ENCODE data around the genes PRKCI and FNDC3B.

DNA sequence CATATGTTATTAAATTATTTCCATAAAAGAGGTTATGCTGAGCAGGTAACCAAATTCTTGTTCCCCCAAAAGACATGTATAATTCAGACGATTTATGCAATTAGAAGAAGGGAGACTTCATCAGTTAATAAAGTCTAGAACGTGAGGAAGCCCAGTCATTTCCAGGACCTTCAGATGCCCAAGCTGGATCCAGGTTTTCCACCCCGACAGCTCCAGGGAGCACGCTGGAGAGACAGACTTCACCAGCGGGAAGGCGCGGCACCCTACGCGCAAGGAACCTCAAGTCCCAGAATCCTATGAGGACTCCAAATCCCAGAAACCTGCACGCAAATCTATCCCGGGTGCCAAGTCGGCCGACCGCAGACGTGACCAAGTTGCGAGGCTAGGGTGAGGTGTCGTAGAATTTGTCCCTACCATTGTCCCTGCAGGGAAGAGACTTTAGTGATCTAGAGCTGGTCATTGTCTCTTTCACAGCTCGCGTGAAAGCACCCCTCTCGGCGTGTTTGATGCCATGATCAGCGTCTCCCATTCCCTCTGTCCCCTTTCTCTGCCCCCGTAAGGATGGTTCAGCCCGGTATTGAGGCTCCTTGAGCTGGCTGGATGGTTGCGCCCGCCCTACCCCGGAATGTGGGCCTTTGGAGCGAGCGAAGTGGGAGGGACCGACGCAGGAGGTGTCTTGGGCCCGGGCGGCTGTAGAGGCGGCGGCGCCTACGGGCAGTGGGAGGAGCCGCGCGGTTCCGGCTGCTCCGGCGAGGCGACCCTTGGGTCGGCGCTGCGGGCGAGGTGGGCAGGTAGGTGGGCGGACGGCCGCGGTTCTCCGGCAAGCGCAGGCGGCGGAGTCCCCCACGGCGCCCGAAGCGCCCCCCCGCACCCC is at the start of gene PRKCI:
Gene PRKCI (plus strand): TSS at position 662 of the 874 bp plus-strand sequence.
- RRBS: under 1% methylated on average over 39 of the region's 61 CpGs

DNA sequence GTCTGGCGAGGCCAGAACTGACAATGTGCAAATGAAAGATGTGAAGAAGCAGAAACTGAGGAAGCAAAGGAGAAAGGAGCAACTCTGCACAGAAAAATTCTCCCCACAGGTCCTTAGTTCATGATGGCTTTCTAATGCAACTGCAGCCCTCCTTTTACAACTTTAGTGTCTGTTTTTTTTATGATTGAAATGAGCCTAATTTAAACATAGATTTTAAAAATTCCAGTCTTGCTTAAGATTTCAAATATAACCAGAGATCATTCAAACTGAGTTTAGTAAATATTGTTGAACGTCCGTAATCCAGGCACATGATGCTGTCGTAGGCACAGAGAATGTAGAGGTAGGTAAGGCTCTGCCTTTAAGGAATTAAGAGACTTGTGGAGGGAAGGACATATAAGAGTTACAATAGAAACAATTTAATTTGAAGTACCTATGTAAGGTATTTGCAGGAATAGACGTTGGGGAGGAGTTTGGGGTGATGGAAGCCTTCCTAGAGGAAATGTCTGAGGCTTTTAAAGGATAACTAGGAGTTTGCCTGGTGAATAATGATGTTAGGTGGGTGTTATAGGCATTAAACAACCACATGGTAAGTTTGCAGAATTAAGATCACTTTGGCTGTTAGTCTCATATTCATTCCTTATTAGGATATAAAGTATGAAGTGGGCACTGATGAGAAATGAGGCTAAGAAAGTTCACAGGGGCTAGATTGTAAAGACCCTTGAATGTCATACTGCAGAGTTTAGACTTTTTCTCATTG is 5.0 kb downstream of the PRKCI start:
- RRBS: no CpG with 5 or more reads among the region's 5 CpGs

DNA sequence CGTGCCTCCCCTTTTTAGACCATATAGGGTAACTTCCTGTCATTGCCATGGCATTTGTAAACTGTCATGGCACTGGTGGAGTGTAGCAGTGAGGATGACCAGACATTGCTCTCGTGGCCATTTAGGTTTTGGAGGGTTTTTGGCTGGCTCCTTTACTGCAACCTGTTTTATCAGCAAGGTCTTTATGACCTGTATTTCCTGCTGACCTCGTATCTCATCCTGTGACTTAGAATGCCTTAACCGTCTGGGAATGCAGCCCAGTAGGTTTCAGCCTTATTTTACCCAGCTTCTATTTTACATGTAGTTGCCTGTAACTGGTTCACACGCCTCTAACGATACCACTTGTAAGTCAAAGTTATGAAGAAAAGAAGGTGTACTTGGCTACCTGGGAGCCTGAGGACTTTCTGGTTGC is 13.6 kb upstream of the SKIL start:
- RRBS: no CpG with 5 or more reads among the region's 6 CpGs

DNA sequence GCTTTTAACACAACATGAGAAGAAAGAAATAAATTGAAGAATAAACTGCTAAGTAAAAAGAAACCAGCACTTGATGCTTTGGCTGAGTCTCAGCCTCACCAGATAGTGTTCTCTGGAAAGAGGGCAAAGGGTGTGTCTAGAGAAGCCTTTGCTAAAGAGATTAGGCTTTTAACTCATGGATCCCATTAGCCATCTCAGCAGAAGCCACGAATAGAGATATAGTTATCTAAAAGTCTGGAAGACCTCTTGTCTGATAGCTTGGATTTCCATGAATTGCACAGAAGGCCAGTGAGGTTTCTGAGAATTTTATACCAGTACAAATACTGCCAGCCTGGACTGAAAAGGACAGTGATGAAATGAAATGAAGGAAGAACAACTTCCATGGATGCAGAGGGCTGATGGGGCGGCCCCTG is 91.4 kb downstream of the RPL22L1 start:
- RRBS: no CpG with 5 or more reads among the region's 2 CpGs

DNA sequence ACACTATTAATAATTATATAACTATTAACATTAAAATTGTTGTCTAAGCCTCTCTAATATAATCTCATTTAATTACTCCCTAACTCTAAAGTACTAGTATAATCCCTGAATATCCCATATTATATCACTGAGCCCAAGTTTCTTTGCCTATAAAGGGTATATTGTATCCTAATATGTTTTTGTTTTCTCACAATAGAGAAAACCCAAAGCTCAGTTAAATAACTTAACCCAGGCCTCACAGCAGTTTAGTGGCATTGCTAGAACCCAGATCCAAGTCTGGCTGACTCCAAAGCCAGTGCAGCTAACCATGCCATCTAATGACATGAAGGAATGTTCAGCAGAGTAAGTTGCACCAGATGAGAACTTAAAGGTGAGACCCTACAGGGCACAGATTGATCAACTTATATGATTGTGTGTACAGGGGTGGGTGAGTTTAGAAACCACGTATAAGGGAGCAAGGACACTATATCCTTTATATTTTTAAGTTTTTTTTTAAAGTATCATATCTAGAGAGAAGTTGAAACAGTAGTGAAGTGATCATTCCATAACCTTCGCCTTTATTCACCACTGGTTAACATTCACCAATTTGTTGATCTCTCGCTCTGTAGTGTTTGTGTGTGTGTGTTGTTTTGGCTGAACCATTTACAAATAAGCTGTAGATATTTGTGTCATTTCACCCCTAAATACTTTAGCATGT is 1.0 kb downstream of the SLC2A2 start:
- RRBS: no CpG with 5 or more reads among the region's 3 CpGs

- RRBS: no CpG with 5 or more reads among the region's 10 CpGs
Observed at GRCh38 chr3:171166966-171167356, 140.4 kb upstream of the SLC2A2 start.

DNA sequence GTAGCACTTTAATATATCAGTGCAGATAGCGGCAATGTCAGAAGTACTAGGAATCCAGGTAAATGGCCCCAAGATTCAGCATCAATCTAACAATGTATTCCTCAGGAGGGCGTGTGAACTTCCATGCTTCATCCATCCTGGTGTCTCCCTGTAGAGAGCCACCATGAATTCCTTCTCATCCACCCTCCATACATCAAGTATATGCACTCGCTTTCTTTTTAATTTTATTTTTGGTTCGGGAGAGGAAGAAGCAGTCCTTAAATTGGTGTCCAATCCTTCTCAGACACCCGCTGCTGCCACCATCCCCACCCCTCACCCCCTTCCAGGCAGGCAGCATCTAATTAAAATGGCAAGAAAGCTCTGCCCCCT is 1.6 kb downstream of the TNIK start:
- RRBS: no CpG with 5 or more reads among the region's 5 CpGs

- RRBS: under 1% methylated on average over 17 of the region's 64 CpGs
Observed at GRCh38 chr3:172039049-172040014, at the start of gene FNDC3B. FNDC3B (plus strand) TSS chr3:172039578.

DNA sequence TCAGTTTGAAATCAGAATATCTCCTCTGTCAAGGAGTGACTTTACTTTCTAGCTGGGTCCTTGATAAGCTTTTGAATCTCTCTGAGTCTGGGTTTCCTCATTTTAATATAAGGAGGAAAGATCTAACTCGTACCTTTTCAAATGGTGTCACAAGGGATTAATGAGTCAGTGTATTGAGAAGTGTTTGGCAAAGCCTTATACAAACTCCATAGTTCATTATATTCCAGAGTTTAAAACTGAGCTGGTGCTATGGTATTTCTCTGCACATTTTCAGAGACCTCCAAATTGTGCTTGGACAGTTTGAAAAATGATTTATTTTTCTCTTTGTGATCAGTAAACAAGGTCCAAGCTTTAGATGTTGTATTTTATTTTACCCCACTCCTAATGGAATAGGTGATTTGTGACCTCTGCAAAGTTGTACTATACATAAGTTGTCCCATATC is 5.5 kb downstream of the FNDC3B start:
- RRBS: no CpG with 5 or more reads among the region's 1 CpG

DNA sequence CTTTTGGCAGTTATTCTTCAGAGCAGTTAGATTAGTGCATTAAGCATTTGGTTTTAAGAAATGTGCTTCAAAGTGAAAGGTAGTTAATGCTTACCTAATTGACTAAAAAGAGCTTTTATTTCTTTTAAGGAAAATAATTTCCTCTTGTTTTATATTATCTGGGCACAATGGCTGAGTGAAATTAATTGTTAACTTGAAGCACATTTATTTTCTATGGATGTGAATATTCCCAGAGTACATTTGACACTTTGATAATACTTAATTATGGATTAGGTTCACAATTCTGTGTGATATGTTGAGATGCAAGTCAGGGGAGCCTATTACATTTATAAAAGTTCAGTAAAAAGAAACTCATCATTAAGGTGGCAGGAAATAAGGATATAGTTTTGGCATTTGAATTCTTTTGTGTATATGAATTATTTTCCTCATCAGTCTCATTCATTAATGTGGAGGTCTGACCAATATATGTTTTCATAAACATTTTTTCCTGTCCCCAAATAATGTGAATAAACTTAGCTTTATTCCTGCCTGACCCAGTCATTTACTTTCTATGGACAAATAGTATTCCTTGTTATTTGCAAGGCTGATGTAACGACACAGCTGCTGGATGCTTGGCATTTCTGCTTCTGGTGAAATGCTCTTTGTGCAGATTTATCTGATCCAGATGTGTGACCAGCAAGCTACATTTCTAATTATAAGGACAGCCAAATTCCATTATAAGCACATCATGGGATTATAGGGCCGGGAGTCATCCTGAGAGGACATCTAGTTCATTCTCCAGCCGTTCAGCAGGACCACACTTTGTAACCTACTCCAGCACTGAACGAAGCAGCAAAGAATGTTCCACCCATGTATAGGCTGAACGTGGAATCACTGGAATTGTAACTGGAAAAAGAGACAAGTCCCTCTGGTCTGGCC is 42.6 kb downstream of the FNDC3B start:
- RRBS: no CpG with 5 or more reads among the region's 5 CpGs

DNA sequence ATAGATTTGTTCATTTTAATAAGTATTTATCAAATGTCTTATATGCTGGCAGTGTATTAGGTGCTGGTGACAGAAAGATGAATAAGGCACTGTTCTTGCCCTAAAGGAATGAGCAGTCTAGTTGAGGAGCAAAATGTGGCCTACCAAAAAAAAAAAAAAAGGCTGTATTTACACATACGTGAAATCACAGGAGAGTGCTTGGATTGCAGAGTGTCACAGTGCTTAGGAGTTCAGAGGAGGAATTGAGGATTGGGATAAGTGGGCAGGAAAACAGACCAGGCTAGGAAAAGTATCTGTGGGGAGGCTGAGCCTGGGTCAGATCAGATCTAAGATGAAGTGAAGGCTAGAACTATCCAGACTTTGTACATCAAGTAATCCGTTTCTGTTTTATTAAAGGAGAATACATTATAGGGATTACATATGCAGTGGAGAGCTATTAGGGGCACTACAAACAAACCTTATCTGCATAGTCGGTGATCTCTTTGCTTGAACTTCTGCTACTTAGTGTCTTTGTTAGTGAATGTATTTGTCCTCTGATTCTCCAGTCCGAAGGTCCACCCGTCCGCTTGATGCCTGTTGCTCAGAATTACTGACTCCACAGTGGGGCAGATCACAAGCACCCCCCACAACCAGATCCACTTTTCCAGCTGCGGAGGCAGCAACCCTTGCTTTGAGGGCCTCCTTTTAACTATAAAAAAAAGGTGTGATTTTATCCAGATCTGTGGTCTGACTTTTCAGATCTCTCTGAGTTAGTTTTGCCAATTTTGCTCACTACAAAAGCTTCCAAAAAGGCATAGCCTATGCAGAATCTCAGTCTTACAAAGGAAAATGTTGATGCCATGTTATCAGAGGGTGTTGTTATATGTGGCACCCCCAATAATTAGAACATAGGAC is 80.1 kb downstream of the FNDC3B start:
- RRBS: no CpG with 5 or more reads among the region's 7 CpGs

GRCh38 chr3:172138803-172139513 is 99.6 kb downstream of the FNDC3B start:
- RRBS: no CpG with 5 or more reads among the region's 6 CpGs

DNA sequence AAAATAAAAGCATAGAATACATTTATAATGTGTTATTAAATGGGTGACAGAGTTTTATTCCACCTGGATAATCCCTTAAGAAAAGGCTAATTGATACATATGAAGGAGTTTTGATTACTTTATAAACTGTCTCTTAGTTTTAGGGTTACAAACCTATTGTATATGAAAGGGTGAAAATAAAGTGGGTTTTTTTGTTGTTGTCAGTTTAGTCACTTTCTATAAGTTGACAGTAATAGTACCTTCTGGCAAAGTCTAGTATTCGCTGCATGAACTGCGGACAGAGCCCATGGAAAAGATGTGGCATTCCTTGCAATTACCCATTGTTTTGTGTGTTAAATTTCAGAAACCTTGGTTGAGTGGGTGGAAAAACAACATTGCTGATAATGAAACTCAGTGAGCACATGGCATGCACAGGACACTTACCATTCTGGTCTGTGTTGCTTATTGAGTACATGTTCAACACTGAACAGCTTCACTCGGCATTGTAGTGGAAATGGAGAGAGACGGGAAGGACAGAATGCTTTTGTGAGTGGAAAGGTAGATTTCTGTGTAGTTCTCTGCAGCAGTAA is 165.2 kb downstream of the FNDC3B start:
- RRBS: no CpG with 5 or more reads among the region's 4 CpGs

DNA sequence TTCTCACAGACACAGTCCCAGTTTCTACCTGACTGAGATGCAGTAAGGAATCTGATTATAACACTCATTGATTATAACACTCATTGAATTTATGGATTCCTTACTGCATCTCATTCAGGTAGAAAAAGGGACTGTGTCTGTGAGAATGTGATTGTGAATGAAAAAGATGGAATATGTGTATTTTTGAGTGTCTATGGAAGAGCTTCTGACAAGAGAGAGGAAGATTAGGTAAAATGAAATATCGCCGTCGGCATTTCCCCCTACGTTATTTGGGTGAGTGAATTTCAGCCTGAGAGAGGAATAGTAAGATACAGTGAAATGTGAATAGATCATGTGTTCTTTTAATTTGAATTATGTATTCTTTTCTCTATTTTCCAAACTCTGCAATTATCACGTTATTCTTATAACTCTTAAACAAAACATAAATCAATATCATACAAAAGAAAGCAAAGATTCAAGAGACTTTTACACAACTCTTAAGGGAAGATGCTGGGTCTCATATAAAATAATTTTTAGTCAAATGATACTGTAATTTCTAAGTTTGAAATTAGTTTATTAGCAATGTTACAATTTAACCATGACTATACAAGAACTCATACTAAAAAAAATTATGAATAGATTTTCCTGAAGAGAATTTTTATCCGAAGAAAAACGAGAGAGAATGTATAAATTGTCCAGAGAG is 195.7 kb downstream of the GHSR start:
- RRBS: no CpG with 5 or more reads among the region's 7 CpGs

GRCh38 chr3:172258051-172258601 is 190.1 kb downstream of the GHSR start:
- RRBS: no CpG with 5 or more reads among the region's 8 CpGs

GRCh38 chr3:172322628-172323074 is 125.6 kb downstream of the GHSR start:
- RRBS: no CpG with 5 or more reads among the region's 2 CpGs

- RRBS: no CpG with 5 or more reads among the region's 6 CpGs
Observed at GRCh38 chr3:172342838-172343324, 105.4 kb downstream of the GHSR start.

DNA sequence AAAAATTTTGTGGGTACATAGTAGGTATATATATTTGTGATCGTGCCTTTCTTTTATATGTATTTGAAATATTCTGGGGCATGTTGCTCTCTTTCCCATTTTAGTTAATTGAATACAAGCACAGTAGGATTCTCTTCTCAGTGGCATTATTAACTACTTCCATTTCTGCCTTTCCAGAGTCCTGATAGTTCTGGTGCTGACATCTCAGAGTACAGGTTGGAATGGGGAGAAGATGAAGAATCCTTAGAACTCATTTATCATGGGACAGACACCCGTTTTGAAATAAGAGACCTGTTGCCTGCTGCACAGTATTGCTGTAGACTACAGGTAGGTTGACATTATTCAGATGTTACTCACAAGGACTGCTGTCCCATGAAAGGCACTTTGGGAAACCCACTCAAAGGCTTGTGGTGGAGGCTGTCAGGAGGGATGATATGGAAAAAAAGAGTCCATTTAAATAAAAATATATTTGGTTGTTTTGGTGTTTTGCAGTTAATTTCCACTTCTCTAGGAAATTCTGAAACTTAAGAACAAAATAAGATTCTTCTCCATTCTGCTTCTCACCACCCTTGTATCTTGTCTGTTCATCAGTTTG is 101.1 kb downstream of the GHSR start:
- RRBS: no CpG with 5 or more reads among the region's 2 CpGs

DNA sequence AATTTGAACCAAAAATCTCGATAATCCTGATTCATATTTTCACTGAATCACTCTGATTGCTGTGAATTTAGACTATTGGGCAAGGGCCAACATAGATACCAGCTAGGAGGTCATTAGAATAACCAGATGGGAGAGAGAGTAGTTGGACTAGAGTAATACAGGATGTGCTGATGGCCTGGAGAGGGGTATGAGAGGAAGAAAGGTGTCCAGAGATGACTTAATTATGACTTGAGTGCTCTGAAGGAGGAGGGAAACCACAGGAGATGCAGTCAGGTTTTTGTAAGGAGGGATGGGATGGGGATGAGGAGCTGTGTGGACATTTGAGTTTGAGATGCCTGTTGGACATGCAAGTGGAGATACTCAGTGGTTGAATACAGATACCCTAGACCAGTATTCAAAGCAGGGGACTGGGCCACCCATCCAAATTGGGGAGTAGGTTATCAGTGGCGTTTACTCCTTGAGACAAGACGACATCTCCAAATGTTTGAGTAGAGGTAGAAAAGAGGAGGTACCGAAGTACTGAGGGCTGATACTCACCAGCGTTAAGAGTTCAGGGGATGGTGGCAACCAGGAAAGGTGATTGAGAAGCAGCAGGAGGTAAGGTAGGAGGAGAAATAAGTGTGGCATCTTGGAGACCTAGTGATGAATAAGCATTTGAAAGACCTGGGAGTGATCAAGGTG is 96.6 kb downstream of the GHSR start:
- RRBS: no CpG with 5 or more reads among the region's 5 CpGs

GRCh38 chr3:172403108-172403747 is 45.0 kb downstream of the GHSR start:
- RRBS: no CpG with 5 or more reads among the region's 6 CpGs